ENCODE measurements around a stretch of chr1.

DNA sequence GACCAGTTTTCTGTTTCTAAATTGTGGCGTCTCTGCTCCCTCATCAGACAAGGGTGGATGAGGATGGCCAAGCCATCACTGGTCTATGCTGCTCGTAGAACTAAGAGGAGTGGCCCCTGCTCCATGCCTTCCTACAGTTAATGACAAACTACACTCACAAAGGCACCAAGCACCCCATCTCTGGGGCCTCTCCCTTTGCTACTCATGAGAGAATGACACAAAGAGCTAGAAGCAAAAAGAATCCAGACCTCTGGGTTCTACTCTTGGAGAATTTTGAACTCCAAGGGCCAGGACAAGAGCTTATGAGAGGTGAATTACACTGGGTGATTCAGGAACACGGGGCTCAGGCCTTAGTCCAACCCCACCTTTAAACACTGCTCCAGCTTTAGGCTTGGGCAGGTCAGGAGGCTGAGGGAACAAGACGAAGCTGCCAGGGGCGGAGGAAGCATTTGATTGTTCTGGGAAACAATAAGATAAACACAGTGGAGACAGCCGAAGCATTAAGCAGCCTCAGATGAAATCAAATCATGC, 93.5 kb downstream of the PLXNA2 start:
- PRO-cap = no peak

DNA sequence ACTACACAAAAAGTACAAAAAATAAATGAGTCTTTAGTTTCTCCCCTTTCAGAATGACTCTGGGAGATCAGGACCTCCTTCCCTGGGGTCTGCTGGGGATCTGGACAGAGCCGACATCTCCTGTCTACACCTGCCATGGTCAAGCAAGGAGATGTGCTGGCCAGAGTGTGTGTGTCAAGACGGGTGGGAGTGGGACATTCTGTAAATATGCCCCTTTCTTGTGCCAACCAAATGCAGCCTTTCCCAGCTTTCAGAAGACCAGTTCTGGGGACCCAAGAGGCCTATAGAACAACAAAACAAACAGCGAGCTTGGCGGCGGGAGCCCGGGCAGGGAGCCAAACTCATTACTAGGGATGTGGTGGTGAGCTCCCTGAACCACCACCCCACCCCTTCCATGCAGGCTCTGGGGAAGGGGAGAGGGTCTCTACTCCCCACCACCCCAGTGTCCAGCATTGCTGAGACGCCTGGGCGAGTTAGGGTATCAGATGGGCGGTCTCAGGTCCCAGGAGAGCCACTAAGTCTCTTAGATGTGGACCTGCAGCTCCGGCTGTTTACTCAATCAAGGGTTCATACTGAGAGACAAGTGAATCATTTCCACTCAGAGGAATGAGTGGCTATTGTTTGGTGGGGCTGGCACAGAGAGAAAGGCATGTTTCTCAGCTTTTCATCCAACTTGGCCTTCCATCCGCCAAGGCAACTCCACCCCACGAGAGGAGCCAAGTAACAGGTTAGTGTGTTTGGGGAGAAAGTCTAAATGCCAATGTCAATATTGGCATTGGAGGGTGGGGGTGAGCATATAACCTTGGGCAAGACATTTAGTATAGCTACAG, 41.1 kb downstream of the PLXNA2 start:
- PRO-cap = no peak

DNA sequence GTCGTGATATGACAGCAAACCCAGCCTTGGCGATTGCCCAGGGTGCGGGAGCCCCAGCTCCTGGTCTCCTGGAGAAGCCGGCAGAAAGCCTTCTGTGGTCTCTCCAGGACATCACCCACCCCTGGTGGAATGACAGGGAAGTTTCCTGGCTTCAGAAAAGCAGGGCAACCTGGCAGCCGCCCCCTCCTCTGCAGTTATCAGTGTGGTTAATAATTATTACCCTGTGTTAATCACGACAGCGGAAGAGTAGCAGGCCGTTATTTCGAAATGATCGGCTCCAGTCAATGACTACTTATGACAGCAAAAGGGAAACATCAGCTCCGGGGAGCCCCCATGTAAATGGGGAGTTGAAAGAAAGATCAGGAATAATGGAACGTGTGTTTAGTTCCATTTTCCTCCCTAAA, 8.3 kb upstream of the PLXNA2 start:
- PRO-cap = no peak

DNA sequence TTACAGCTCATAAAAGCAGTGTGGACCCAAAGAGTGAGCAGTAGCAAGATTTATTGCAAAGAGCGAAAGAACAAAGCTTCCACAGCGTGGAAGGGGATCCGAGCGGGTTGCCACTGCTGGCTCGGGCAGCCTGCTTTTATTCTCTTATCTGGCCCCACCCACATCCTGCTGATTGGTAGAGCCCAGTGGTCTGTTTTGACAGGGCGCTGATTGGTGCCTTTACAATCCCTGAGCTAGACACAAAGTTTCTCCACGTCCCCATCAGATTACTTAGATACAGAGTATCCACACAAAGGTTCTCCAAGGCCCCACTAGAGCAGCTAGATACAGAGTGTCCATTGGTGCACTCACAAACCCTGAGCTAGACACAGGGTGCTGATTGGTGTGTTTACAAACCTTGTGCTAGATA, 243.7 kb upstream of the PLXNA2 start:
- PRO-cap = no peak

GRCh38 chr1:209648820-209649807, 3.1 kb downstream of the LAMB3 start:
- PRO-cap = no peak

- PRO-cap = no peak
Measured at GRCh38 chr1:209657049-209657770, 5.0 kb upstream of the LAMB3 start.

DNA sequence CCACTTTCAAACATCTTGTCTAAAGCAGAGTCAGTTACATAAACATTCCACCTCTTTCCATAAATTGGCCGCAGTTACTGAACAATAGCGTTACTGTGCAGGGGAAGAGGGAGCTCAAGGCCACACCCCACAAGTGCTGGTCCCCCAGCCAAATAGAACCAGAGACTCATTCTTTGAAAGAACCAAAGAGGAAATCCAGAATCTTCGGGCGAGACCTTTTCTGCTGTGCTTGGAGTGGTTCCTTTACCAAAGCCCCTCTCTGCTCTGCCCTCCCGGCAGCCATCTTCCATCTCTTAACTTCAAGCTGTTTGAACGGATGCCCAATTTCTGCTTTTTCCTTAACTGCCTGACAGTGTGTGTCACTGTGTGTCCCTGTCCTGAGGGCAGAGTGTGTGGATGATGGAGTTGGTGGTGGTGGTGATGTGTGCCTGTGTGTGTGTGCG, 30.1 kb downstream of the SERTAD4 start:
- PRO-cap = no peak

DNA sequence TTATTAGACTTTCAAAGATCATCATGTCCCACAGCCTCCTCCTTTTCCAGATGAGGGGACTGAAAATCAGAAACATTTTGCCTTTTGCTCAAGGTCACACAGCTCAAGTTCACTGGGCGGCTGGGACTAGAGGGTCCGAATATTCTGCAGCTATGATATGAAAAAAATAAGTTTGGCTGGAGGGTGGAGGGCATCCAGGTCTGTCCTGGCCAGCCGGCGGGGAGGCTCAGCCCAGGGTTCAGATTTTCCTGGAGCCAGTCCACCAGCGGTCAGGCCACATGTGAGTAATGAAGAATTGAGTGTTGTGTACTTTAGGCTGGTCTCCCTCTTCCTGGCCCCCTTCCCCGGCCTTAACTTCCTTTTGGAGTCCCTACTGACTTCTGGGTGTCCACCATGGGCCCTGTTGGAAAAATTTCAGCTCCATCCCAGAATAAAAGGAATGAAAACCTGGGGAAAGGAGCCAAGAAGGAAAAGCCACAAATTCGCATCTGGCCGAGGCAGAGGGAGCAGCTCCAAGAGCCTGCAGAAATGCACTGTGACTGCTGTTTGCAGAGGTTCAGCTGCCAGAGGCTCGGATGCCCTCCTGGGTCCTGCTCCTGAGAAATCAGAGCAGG, 35.6 kb upstream of the HHAT start:
- PRO-cap = no peak

- PRO-cap = no peak
Measured at GRCh38 chr1:210446449-210446838, 117.7 kb downstream of the HHAT start.

- PRO-cap = no peak
Measured at GRCh38 chr1:211228912-211229345, 30.2 kb upstream of the RCOR3 start.

GRCh38 chr1:211259633-211260208, 555 bp downstream of the RCOR3 start:
- PRO-cap = no peak

- PRO-cap = no peak
Measured at GRCh38 chr1:211313129-211313978, 13.3 kb upstream of the TRAF5 start.

- PRO-cap = no peak
Measured at GRCh38 chr1:211492384-211492701, 381 bp upstream of the RD3 start.

- PRO-cap = no peak
Measured at GRCh38 chr1:211518614-211519045, 26.7 kb upstream of the RD3 start.

DNA sequence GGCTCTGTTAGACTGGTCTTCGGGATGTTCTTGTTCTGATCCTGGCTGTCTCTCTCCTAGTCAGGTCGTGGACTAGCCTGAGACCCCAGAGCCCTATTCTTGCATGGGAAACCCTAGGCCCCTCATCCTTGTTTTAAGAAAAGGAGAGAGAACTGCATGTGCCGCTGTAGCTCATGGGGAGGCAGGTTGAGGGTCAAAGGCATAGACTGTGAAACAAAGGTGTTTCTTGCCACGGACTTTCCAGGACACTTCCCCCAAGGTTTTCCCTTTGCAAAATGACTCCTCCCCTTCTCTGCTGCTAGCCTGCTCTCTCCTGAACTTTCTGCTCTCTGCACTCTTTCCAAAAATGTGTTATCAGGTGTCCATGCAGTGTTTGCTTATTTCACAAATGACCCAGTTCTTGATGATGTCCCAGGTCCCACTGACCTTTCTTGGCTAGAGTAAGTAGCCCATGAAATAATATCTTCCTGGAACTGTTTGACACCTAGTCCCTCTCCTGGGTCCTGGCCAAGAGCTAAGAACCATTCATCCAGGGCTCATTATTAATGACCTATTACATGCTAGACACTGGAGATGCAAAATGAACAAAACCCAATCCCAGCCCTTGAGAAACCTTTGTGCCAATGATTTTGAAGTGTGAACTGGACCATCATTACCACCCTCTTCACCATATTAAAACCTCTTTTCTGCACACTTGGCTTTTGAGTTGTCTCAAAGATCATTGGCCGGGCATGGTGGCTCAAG, 29.4 kb upstream of the RD3 start:
- PRO-cap = no peak

DNA sequence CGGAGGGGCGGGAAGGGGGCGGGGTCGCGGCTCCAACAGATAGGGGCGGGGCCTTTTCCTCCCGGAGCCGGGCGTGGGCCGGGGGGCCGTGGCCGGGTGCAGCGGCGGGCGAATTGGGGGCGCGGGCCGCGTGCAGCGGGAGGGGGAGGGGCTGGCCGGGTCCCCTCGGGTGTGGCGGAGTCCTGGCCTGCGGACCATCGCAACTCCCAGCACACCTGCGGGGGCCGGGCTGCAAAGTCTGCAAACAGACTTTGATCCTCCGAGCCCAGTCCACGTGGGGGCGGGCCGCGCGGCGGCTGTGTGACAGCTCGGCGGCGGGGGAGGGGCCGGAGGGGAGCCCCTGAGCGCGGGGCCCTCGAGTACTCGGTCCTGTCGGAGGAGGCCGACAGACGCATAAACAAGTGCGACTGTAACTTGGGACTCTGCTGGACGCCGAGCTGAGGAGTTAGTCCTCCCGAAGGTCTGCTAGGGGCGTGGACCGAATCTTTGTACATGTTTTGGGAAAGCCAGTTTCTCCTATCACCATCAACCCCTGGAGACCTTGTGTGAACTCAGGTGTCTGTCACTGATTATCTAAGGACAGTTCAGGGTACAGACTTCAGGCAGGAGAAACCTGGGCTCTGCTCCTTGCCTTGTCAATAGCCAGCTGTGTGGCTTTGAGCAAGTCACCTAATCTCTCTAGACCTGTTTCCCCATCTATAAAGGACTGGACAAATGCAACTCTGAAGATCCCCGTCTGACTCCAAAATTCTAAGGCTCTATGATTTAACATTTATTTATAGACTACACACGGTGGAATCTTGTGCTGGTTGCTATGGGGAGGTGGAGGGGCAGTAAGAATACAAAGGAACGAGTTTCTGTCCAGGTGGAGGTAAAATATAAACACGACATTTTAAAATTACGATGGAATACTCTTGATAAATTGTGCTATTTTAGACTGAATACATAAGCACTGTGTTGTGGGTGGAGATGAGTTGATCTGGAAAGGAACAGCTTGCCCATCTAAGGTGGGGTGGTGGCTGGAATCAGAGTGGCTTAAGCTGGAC, 717 bp upstream of the SLC30A1 start:
- PRO-cap = bidirectional peak, plus-strand start at position 141 of the sequence, minus-strand start outside the sequence

DNA sequence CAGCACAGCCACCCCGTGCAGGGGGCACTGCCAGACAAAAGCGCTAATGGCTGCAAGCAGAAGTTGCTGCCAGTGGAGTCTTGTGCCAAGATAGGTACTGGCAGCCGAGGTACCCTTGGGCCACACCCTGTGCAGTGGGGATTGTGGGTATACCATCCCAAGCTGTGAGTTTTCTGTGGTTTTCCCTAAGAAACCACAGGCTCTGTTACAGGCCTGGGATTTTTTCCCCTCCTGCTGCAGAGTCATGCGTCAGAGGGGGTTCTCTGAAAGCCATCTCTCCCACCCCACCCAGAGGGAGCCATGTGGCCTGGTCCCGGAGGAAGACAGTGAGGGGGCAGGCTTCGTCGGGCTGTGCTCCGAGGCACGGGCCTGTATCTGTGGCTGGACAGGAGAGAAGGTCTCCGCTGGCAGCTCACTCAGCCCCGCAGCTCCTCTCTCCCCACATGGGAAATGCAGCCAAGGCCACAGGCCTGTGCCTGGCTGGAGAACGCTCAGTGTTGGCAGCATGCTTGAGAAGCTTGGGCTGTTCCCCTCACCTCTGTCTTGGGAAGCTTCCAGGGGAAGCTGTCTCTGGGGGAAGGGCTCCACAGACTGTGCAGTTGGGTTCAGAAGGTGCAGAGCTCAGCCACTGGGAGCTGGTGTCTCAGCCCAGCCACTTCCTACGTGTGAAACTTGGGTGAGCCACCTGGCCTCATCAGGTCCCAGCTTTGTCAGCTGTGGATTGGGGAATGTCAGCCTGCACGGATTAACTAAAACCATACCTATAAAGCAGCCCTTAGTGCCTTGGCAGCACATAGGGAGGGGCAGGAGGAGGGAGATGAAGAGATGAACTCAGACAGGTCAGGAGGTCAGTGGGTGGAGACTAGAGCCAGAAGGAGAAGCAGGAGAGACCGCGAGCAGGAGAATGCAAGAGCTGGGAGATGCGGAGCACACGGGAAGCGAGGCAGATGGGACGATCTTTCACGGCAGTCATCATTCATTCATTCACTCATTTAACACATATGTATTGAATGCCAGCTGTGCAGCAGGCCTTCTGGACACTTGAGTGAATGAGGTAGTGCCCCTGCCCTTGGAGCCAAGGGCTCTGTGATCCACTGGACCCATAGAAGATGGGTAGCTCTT, 42.2 kb downstream of the NEK2 start:
- PRO-cap = no peak

DNA sequence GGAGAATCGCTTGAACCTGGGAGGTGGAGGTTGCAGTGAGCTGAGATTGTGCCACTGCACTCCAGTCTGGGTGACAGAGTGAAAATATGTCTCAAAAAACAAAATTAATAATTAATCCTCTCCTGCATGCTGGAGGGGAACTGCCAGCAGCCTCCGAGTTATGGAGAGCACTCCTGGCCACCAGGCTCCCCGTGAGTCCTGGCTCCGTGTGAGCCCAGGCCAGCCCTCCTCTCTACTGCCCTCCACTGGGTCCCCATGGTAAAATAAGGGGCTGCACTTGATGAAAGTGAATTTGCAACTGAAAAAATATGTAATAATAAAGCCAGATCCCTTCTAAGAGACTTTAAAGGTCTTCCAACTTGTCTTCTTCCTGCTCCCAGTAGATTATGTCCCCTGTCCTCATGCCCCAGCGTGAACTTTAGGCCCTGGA, 26.4 kb downstream of the NEK2 start:
- PRO-cap = no peak

GRCh38 chr1:211919984-211920500, 89.5 kb upstream of the LPGAT1 start:
- PRO-cap = no peak

DNA sequence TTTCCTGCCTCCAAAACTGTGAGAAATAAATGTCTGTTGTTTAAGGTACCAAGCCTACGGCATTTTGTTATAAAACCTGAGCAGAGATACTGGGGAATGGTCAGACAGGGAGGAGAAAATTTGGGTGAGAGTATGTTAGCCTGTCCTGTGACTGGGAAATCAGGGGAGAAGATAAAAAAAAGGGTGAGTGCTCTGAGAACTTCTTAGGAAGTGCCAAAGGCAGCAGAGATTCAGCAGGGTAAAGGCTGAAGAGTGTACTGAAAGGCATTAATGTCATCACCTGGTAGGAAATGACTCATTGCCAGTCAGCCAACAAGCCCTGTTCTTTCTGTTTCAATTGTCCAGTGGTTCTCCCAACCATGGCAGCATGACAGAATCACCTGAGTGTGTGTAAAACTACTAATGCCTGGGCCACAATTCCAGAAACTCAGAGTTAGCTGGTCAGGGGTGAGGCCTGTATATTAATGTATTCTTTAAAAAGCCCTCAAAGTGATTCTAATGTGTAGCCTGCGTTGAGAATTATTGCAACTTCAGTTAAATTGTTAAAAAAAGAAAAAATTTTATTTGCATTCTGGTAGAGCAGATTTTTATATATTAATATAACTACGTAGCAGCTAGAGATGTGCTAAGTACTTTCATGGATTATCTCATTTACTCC, 83.5 kb downstream of the INTS7 start:
- PRO-cap = no peak